Sigmoid colon (tissue), 4 donors: ENCODE measurements around a stretch of chr17.

DNA sequence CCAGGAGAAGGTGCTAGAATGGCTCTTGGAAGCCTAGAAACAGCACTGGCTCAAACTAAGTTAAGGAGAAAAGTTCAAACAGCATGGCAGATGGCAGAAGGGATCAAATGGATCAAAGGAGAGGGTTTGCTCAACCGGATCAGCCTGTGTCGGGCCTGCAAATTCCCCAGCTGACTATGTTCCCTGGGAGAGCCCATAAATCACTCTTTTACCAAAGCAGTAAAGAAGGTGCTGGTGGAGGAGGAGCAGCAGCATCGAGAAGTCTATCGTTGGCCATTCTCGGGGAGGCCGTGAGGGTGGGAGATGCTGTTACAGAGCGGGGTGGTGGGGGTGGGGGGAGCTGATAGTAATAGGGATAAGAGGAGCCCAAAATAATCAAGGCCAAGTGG is 27.0 kb upstream of the XYLT2 start:
- PRO-cap, result no peak
- RAMPAGE, long total RNA, 4 experiments, result no peak in any of the 4 experiments

GRCh38 chr17:50392235-50393029 is 4.9 kb downstream of the LRRC59 start:
- PRO-cap, result no peak
- RAMPAGE, long total RNA, 4 experiments, result no peak in any of the 4 experiments

- PRO-cap, result no peak
- RAMPAGE, long total RNA, 4 experiments, result start-site peak on the plus strand in 2 of 4 experiments, at chr17:50472330-50472728 at its widest, 8 to 9 reads per replicate
Observed at GRCh38 chr17:50471934-50472776, 3.5 kb upstream of the CHAD start.

DNA sequence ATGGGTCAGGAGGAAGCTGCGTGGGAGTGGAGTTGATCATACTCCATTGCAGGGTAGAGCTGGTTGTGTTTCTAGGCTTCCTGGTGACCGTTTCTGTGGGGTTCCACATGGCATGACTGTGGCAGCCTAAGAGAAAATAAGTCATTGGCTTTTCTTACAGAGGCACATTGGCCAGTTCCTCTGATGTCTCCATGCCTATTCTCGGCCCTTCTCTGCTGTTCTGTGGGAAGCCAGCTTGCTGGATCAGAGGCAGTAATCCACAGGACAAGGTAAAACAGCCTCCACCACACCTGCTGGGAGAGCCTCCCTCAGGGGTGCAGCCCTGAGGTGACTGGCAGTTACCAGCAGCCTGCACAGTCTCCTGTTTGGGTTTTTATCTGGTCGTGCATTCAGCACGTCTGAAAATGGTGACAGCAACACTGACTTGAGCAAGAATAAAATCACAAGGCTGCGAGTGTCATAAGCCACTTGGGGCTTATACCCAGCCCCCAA is 10.7 kb upstream of the EPN3 start:
- PRO-cap, result no peak
- RAMPAGE, long total RNA, 4 experiments, result no peak in any of the 4 experiments

- PRO-cap, result no peak
- RAMPAGE, long total RNA, 4 experiments, result no peak in any of the 4 experiments
Observed at GRCh38 chr17:50534269-50534842, 1.8 kb downstream of the EPN3 start.

GRCh38 chr17:50625936-50626700 is 8.6 kb upstream of the ABCC3 start:
- PRO-cap, result no peak
- RAMPAGE, long total RNA, 4 experiments, result no peak in any of the 4 experiments

DNA sequence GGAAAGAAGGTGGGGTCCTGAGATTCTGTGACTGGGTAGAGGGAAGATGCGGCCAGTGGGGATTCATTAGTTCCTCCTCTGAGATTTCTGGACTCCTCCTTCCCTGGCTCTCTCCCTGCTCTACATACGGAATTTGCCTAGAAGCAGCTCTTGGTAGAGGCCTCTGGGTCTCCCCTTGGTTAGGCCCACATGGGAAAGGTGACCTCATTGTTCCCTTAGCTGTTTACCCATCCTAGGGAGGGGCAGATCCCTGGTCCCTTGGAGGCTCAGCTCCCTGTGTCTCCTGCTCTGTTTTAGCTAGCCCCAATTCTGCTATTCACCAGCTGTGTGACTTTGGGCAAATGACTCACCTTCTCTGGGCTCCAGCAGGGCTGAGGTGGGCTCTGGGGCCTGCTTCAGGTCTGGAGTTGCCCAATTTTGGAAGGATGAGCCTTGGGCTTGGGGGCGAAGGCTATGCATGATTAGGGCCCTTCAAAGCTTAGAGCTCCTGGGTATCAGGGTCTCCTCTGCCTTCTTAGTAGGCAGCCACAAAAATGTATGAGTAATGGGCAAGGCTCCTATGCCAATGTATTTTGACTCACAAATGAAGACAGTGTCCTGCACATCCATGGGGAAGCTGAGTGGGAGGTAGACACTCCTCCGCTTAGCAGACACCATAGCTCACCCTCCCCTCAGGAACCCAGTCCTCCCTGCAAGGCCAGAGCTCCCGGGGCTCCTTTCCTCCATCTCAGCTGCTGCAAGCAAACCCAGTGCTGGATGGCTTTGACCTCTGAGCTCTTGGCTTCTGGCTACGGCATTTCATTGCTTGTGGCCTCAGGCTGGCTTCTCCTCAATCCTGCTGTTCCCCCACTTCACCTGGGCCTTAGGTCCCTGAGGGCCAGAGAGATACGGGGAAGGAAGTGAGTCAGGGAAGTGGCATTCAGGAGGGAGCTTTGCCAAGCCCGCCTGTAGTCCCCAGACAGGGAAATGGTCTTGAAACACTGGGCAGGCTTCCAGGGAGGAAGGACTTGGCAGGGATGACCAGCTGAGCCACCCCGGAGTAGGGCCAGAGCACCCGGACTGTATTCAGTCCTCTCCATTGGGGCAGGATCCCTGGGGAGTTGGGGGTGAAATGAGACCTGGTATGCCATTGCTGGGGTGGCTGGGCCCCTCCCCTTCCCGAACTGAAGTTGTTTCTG is 4.2 kb downstream of the ABCC3 start:
- PRO-cap, result no peak
- RAMPAGE, long total RNA, 4 experiments, result no peak in any of the 4 experiments

- PRO-cap, result no peak
- RAMPAGE, long total RNA, 4 experiments, result no peak in any of the 4 experiments
Observed at GRCh38 chr17:50741527-50741853, 22.1 kb downstream of the LUC7L3 start.

DNA sequence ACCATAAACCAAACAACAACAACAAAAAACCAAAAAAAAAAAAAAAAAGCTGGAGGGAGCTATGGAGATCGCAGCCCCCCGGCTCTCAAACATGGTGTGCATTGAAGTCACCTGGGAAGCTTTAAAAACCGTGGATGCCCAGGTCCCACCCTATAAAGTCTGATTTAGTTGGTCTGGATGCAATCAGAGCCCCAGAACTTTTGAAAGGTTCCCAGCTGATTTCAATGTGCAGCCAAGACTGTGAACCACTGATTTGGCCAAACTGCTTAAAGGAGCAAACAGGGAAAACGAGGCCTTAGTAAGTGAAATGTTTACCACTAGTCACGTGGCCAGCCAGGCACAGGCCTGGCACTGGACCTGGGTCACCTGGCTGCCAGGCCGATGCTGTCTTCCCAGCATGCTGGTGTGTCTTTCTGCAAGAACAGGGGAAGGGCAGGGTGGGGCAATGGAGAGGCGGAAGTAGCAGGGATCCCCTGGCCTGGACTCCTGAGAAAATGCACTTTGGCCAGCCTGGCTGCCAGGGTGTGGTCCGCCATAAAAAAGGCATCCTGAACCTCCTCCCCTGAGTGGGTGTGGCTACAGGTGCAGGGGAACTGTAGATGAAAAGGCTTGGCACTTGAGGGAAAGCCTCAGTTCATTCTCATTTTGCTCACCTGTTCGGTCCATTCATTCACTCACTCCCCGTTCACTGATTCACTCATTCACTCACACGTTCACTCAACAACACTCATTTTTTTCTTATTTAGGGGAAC is 931 bp upstream of the ANKRD40CL start:
- PRO-cap, result no peak
- RAMPAGE, long total RNA, 4 experiments, result no peak in any of the 4 experiments

GRCh38 chr17:50802723-50803175 is 32.6 kb upstream of the WFIKKN2 start:
- PRO-cap, result no peak
- RAMPAGE, long total RNA, 4 experiments, result no peak in any of the 4 experiments

- PRO-cap, result no peak
- RAMPAGE, long total RNA, 4 experiments, result no peak in any of the 4 experiments
Observed at GRCh38 chr17:50872779-50873121, 6.6 kb upstream of the TOB1 start.

DNA sequence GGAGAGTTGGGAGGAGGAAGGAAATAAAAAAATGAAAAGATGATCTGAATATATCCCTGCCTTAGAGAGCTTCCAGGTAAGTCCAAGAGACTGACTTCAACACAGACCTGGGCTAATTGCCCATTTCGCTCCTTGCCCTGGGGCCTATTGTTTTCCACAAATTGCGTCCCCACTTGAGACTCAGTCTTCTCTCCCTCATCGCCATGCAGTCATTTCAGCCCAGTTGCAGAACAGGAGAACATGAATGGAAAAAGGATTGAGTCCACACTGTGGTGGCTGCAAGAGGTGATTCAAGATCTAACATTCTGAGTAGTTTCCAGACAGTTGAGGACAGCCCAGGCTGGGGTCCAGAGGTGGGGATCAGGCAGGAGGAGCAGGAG is 21.6 kb upstream of the TOB1 start:
- PRO-cap, result no peak
- RAMPAGE, long total RNA, 4 experiments, result no peak in any of the 4 experiments

- PRO-cap, result no peak
- RAMPAGE, long total RNA, 4 experiments, result no peak in any of the 4 experiments
Observed at GRCh38 chr17:50889518-50890122, 23.5 kb upstream of the TOB1 start.

DNA sequence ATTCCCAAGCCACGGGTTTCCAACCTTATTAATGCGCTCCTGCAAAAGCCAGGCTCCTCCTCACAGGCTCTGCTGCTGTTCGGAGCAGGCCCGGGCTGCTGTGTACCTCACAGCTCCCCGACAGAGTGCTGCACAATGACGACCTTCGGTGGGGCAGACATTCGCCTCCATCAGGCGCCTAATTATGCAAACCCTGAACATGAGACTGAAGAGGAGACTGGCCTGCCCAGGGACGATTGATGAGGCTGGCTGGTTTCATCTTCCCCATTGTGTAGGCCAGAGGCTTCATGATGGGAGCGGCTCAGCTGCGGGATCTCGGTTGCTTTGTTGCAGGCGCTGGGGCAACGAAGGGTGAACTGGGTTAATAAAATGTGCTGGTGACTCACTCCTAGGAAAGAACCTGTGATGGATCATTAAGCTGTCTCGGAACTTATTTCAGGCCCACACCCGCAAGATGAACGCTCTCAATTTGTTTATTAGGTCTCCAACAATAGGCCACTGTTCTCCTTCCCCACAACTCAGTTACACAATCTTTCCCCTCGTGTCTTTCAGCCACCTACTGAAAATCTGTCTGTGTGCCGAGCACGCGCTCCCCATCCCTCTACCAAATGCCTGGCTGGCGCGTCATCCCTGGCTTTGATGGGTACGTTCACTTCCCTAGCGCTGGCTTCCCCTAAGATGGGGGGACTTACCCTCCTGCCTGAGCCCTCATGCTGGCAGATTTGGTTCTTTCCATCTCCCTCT is 27.2 kb upstream of the TOB1 start:
- PRO-cap, result no peak
- RAMPAGE, long total RNA, 4 experiments, result no peak in any of the 4 experiments

GRCh38 chr17:50939704-50940268 is 73.6 kb upstream of the TOB1 start:
- PRO-cap, result no peak
- RAMPAGE, long total RNA, 4 experiments, result no peak in any of the 4 experiments

DNA sequence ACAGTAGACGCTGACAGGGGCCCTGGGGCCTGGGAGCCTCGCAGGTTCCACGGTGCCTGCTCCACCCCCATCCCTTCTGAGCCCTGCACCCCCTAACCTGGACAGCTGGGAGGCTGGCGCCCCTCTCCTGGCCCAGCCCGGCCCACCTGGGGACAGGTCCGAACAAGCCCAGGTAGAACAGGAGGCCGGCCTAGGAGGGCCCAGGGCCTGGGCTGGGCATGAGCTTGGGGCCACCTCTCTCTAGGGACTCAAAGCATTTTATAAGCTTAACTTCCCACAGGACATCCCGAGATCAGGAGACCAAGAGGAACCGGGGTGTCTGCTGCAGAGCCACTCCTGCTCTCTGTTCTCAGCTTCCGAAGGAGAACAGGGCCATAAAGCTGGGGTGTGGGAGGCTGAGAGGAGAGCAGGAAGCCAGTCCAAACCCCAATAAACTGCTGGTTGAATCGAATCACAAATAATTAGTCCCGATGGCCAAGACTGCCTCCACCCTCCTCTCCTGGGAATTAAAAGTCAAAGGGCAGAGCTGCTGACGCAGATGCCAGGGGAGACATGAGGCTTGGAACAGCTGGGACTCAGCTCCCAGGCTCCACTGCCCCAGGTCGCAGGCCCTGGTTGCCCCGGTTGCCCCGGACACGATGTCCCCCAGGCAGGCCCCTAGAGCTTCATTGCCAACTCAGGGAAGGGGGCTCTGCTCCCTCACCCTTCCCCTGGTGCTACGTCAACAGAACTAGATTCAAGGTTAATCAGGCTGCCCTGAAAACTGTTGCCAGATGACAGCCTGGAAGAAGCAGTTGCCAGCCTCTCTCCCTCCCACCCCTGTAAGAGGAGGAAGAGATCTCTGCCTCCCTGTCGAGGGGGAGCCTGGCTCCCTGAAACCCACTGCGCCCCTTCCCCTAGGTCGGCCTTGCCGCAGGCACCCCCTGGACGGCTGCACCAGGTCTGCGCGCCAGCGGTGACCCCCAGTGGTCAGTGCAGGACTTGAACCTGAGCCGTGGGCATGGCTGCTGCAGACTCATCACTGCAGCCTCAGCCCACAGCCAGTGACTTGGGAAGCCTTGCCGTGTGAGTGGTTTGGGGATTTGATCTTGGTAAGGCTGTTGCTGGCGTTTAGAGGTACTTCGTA is 83.8 kb upstream of the TOB1 start:
- PRO-cap, result no peak
- RAMPAGE, long total RNA, 4 experiments, result no peak in any of the 4 experiments

- PRO-cap, result no peak
- RAMPAGE, long total RNA, 4 experiments, result no peak in any of the 4 experiments
Observed at GRCh38 chr17:50955731-50956347, 89.7 kb upstream of the TOB1 start.

DNA sequence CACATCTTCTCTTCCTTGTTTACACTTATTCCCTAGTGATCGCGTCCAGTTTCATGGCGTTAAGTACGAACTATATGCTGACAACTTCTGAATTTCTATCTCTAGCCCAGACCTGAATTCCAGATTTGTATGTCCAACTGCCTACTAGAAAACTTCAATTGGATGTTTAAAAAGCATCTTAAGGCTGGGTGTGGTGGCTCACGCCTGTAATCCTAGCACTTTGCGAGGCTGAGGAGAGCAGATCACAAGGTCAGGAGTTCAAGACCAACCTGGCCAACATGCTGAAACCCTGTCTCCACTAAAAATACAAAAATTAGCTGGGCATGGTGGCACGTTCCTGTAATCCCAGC is 40.3 kb downstream of the SPAG9 start:
- PRO-cap, result no peak
- RAMPAGE, long total RNA, 4 experiments, result no peak in any of the 4 experiments

DNA sequence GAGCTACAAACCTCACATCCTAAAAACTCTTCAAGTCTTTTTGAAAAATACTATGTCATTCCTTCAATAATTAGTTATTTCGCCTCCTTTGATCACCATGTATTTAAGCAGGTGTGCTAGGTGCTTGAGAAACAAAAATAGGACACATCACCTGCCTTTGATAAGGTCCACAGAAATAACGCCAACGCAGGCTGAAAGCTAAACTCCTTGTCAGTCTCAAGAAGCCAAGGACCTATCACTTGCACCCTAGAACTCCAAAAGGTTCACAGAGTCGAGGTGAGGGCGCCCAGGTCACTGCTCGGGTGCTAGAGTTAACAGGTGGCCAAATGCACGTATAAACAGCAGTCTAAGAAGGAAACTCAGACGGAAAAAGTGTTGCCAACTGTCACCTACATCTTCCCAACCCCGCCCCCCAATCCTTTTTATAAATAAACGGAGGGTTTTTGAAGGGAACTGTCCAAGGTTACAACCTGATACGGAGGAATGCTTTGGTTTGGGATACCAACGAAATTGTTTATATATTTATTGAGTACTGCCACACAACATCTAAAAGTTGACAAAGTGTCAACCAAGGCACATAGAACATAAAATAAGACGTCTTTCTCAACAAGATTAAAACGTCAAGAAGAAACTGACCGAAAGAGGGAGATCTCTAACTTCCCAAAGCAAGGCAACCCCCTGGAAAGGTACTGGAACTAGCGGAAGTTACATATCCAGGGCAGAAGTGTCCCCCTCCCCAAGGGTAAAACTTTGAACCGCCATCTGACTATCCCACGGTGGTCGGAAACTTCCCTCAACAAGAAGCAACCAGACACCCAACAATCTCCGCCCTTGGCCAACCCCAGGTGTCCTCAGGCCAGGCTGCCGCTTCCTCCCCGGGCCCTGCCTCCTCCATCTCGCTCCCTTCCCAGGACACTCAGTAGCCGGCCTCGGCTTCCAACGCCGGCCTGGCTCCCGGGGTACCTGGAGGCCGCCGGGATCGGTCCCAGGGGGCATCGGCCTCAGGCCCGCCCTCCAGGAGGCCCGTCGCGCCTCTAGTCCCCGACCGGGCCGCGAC is 1.1 kb downstream of the SPAG9 start:
- PRO-cap, result no peak
- RAMPAGE, long total RNA, 4 experiments, result no peak in any of the 4 experiments

- PRO-cap, result no peak
- RAMPAGE, long total RNA, 4 experiments, result no peak in any of the 4 experiments
Observed at GRCh38 chr17:51167007-51167400, 793 bp downstream of the NME2 start.